Cardiac septum (tissue), 1 donor: ENCODE results near the gene GTF2F2.

GRCh38 chr13:43921265-43921685 is 41.6 kb downstream of the LACC1 start:
- PRO-cap: no peak

- PRO-cap: unidirectional peak, minus-strand start at chr13:44021715
Observed at GRCh38 chr13:44021606-44021865, 139.5 kb downstream of the SMIM2 start.

DNA sequence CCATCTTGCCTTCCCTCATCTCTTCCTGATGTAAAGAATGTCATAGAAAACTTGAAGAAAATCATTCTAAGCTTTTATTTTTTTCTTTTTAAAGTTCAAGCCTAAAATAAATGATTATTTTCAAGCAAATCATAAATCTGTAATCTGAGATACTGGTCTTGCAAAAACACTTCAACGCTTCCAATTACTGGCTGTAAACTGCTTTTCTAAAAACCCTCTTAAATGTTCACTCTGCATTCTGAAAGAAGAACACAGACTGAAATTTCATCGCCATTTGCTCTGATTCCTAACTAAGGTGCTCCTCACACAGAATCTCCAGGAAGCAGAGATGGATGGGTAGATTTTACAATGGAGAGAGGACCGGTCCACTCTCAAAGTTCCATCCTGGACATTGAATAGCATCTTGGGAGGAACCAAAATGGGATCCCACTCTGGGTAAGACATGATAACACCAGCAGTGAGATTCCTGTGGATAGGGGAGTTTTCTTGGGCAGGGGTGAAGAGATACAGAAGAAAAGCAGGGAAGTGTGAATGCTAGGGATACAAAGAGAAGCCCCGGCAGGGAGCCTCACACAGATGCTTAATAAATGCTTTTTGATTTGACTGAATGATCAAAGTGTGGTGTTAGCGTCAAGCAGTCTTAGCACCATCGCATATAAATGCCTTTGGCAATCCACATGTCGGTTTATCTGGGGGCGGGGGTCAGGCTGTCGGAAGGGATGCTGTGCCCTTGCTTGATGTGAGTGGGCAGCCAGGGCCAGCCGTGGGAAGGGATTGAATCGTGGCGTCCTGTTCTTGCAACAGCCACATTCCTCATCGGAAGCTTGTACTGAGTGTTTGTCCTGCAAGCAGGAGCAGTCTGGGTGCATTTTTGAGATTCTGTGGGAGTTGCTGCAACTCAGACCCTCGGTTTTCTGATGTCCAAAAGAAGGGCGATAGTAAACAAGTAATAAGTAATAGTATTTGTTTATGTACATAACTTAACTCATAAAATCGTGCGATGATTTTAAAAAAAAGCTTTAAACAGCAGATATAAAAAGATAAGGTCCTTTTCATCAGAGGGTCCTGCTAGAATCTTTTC is 108.4 kb downstream of the SMIM2 start:
- PRO-cap: no peak

DNA sequence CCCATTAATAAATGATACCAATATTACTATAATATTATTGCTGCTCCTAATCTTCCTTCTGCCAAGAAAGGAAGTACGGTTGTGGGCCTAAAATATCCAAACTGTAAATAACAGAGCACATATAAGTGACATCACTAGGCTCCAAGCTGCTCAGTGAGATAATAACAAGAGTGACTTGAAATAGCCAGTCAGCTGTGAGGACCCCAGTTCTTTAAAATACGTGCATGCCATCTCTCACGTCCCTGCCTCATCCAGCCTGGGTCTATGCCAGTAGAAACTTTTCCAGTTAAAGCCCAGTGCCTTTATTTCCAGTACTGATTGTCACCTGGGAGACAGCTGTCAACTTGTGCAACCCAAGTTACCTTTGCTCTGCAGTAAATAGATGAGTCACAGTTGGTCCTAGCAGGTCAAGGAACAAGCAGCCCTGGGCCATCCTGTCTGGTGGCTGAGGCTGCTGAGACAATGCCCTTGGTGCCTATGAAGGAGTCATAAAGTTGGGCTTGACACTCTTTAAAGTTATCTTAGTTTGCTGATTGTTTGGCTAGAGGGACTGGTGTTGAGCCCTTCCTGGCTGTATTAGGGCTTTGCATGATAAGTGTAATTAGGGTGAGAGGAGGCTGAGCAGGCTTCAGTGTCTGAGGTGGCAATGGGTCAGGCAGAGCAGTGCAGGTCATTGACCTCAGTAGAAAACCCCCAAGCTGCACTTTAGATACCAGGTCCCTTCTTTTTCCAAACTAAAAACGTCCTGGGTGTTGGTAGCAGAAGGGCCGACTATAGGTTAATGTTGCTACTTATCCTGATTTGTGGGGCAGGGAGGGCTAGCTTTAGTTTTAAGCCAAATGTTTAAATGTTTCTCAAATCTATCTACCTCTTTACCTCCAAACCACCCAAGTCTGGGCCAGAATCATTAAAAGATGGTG is 52.6 kb downstream of the SMIM2 start:
- PRO-cap: unidirectional peak, plus-strand start at position 392 of the sequence

DNA sequence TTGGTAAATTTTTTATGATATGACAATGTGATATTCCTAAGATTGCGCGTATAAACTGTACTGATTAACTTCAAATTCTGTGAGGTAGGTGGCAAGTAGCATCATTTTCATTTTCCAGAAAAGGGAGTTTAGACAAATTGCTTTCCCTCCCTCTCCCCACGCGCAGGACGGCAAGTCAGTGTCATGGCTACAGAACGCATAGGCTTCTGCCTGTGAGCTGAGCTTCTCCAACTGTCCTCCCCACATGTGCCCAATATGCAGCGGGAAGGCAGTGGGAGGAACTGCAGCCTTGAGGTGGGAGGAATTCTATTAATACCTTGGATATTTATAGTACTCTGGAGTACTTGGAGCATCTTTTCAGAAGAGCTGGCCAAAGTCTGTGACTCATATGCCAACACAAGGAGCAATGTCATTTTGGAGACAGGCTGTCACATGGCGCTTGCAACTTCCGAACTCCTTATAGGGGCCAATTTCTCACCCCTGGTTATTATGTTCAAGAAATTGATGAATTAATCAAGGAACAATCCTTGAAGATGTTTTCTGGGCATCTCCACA is 32.6 kb downstream of the SMIM2 start:
- PRO-cap: unidirectional peak, minus-strand start at position 229 of the sequence

- PRO-cap: bidirectional peak, plus-strand start at chr13:44364888, minus-strand start at chr13:44364720
Observed at GRCh38 chr13:44364470-44365180, 9.0 kb upstream of the SERP2 start.

DNA sequence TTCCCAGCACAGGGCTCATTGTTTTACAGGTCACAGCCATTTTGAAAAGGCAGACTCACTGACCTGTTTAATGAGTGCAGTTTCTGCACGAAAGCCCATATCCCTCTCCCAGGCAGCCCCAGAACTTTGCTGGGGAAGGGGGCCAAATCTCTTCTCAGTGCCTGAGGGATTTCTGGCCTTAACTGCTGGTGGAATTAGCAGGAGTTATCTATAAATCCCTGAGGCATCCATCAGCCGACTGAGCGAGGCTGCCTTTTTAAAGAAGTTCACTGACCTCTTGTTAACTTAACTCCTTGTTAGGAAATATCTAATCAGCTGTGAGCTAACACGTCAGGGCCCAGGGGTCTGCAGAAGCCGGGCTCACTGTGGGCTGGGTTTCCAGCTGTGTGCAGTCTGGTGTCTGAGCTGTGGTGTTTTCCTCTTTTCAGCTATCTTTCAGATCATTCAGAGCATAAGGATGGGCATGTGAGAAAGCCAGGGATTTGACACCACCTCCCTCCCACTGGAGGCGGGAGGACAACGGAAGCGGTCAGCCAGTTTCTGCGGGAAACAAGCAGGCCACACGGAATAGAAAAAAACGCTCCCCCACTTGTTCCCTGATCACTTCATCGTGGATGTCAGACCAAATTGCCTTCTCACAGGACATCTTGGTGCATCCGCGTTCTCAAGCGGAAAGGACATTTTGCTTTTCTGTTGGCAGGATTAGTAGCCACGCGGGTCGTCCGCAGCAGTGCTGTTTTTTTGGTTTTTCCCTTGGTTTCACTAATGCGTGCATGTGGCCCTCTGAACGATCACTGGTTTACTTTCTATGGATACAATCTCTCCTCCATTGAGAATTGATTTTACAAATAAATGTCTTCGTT is 23.5 kb downstream of the SERP2 start:
- PRO-cap: bidirectional peak, plus-strand start at position 366 of the sequence, minus-strand start at position 184 of the sequence

GRCh38 chr13:44422505-44423303 is 49.1 kb downstream of the SERP2 start:
- PRO-cap: bidirectional peak, plus-strand start at chr13:44423025, minus-strand start at chr13:44422882

DNA sequence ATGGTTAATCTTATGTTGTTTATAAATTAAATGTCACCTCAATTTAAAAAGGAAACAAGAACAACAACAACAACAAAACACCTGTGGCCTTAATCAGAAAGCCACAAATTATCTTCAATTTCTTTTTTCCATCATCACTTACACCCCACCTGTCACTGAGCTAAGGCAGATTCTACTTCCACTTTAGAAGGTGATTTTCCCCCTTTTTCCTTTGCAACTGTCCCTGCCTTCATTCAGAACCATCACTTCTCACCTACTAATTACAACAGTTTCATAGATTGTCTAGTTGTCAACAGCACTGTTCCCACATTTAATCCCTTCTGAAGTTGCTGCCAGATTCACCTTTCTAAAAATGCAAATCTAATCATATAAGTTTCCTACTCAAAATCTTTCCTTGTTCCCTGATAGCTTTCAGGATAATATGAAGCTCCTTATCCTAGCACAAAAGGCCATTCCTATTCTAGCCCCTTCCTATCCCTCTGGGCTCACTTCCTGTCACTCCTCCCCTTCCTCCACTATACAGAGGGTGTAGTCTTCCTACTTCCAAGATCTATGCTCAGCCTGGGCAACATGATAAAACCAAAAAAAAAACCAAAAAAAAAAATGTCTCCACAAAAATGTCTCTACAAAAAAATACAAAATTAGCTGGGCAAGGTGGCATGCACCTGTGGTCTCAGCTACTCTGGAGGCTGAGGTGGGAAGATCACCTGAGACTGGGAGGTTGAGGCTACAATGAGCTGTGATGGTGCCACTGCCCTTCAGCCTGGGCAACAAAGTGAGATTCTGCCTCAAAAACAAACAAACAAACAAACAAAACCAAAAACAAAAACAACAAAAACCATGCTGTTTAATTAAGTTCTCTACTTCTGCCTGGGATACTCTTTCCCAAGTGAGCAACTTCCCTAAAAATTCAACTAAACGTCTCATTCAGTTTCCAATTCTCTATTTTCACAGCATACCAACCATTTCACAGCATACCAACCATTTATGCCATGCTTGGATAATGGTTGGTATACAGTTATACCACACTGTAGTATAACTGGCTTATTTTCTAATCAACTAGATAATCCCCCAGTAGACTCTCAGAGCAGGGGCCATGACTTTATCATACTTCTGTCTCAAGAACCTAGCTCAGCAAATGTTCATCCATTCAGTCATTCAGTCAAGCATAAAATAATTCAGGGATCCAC is 78.2 kb downstream of the TSC22D1 start:
- PRO-cap: no peak

DNA sequence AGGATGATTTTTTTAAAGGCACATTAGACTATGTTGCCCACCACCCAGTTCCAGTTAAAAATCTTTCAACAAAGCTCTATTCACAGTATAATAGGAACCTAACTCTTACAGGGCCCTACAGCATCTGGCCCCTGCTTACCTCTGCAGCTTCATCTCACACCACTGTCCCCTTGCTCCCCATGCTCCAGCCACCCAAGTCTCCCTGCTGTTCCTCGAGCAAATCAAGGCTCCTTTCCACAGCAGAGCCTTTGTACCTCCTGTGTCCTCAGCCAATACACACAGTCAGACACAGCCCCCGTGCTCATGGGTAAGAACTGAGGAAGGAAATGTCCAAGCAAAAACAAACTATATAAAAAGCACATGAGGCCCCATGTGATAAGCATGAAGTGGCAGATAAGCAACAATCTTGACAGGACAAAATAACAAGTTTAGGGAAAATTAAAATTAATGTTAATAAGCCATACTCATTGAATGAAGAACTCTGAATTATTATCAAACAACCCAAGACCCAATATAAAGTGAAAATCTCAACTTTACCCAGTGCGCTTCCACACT is 67.5 kb downstream of the TSC22D1 start:
- PRO-cap: no peak

DNA sequence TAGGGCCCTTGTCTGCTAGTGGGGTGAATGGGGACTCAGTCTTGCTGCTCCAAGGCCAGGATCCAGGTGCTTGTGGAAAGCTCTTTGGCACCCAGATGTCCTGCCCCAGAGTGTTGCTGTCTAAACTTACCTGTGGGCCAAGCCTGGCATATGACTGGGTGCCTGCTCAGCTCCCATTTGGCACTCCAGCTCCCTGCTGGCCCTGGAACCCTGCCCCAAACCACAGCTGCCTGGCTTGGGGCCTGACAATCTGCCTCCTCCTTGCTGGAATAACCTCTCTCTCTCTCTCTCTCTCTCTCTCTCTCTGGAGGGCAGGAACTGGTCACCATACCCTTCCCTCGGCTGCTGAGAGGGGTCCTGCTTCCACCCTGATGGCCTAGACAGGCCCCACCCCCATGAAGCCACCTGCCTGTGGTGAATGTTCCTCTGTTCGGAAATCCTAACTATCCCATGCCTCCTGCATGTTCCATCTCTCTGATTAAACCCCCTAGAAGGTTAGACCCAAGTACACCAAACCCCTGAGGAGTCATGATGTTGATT is 158.3 kb upstream of the TSC22D1 start:
- PRO-cap: no peak

DNA sequence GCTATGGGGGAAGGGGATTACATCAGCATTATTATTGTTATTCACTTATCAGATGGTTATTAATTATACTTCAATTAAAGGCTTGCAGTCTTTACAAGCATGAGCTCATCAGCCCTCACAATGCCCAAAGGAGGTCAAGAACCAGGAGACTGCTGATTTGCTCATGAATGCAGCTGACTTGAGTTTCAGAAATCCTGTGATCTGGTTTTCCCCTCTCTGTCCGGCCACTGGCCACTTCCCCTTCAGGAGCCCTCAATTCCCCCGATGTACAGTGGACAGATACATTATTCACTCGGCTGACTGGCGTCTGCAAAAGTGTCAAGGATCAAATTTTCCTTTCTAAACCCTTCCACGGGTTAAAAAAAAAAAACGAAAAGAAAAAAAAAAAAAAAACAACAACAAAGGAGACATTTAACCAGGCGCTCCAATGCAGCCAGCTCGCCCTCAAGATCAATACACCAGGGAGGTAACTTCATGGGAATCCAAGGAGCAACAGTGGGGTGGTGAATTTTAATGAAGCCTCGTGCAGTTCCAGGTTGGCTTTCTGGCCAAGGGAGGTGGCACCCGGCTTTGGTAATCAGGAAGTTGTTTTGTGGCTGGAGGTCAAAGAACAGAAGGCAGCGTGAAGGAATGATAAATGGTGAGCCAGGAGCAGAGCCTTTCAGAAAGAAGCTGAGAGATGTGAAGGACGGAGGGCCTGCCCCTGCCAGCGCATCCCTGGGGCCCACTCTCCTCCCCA is 188.0 kb upstream of the TSC22D1 start:
- PRO-cap: no peak

DNA sequence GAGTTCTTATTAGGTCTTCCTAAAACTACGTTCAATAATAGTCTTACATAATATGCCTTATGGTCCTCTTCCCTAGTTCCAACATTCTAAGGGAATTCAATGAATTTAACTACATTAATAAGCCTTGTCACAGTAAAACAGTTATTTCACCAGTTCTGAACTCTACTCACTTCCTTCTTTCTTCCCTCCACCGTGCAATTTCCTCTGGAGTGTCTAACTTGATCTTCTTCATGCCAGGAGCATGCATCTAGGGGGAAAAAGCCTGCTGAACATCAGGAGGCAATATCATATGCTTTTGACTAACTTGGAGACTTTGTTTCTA is 10.3 kb downstream of the NUFIP1 start:
- PRO-cap: no peak

- PRO-cap: no peak
Observed at GRCh38 chr13:45016618-45017084, 27.3 kb downstream of the GPALPP1 start.

- PRO-cap: no peak
Observed at GRCh38 chr13:45042366-45043059, 53.2 kb downstream of the GPALPP1 start.

DNA sequence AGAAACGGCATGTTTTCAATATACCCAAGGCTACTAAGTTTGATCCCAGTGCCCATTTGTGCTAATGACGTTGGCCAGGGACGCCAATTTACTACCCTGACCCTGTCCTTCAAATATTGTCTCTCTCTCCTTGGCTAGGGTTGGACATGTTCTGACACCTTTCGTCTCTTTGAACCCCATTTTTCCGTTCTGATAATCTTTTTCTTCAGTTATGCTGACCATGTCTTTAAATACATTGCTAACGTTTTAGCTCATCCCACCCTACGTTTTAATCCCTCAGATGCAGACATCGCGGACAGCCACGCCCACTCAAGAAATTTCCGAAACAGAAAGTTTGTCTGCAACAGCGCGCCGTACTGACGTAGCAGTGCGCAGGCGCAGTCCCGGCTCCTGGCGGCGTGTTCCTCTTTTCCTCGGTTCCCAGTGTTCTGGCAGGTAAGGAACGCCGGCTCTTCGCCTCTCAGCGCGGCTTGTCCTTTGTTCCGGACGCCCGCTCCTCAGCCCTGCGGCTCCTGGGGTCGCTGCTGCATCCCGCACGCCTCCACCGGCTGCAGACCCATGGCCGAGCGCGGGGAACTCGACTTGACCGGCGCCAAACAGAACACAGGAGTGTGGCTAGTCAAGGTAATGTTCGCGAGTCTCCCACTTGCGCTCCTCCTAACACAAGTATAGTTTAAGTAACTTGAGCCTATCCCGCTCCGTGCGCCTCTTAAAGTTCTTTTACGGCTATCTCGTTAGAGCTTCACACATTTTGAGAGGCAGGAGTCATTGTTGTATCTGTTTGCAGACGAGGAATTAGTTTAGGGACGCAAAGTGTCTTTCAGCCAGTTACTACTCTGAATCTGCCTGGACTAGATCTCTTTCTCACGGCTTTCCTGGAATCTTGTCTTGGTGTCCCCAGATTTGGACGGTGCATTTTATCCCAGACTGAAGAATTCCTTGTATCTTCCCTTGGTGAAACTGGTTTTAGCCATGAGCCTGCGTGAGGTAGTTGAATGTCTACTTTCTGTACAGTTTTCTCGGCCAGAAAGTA is at the start of gene GTF2F2:
Gene GTF2F2 (plus strand): TSS at position 413 of the 1,033 bp plus-strand sequence.
- PRO-cap: bidirectional peak, plus-strand start at position 416 of the sequence, minus-strand start at position 289 of the sequence

- PRO-cap: no peak
Observed at GRCh38 chr13:45151596-45152092, 31.3 kb downstream of the GTF2F2 start.

DNA sequence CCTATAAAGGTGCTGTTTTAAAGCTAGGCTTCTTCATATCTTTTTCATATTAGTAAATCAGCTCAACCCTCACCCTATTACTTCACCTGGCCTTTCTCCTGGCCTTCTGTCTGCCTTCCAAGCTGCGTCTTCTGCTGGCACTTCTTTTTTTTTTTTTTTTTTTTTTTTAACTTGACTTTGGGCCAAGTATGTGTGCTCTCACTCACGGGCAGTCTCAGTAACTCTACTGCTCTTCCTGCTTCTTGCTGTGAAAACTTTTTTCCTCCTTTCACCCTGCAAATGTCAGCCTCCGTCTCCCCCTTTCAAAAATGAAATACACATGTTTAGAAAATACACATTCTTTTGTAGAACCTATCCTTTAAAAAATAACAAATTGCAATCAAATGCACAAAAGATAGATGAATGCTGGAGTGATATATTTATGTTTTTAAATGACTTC is 41.3 kb upstream of the KCTD4 start:
- PRO-cap: no peak

DNA sequence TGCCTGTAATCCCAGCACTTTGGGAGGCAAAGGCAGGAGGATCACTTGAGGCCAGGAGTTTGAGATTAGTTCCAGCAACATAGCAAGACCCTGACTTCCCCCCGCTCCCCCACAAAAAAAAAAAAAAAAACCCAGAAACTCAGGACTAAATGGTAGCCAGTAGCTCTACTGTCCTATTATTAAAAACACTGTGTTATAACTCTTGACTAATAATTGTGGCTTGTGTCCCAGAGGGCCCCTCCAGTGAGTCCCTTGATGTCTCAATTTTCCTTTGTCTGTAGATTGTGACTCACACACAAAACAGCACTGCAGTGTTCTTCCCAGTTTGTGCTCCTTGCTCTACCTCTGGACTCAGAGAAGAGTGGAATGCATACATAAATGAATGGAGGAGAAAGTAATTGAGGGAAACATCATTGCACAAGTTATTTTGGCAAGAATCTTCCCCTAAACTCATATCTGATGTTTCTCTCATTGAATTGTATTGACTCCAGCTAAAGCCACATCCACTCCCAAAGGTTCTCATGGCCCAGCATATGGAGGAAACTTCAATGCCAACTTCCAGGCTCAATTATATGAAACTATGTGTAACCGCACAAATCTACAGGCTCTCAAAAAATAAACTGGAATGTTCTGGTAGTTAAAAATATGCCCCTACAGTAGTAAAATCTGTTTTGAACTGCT is 8.7 kb downstream of the TPT1 start:
- PRO-cap: no peak

DNA sequence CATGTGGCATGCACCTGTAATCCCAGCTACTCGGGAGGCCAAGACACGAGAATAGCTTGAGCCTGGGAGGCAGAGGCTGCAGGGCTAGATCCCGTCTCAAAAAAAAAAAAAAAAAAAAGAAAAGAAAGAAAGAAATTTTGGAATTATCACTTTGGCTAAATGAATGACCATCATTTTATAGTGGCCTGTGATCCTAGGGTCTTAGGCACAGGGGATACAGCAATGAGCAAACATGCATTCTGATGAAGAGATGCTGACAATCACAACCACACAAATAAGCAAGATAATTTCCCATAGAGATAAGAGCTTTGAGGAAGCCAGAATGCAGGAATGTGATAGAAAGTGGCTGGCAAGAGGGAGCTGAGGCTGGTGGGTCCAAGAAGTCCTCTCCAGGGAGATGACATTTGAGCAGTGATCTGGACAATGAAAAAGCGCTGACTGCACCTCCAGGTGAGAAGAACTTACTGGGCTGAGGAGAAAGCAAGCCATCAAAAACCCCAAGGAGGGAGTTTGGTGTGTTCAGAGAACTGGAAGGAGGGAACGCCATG is 30.8 kb upstream of the TPT1 start:
- PRO-cap: no peak